ENCODE results near the gene MICAL1.

DNA sequence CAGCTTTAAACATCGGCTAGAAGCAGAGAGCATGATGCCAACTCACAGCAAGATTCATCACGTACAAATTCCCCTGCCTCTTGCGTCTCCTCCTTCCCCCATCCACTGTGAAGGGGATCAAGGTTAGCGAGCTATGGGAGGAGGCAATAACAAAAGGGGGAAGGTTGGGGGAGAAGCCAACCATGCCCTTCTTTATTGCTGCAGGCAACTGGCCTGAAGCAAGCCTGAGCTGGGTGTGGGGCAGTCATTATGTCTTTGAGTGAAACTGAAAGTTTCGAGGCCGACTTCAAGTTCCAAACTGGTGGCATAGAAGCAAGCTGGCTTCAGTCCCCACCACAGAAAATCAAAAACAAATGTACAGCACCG, 83.3 kb downstream of the SCML4 start:
- PRO-cap, result unidirectional peak, plus-strand start at position 289 of the sequence

- PRO-cap, result no peak
Observed at GRCh38 chr6:107843439-107843728, 19.3 kb upstream of the SCML4 start.

DNA sequence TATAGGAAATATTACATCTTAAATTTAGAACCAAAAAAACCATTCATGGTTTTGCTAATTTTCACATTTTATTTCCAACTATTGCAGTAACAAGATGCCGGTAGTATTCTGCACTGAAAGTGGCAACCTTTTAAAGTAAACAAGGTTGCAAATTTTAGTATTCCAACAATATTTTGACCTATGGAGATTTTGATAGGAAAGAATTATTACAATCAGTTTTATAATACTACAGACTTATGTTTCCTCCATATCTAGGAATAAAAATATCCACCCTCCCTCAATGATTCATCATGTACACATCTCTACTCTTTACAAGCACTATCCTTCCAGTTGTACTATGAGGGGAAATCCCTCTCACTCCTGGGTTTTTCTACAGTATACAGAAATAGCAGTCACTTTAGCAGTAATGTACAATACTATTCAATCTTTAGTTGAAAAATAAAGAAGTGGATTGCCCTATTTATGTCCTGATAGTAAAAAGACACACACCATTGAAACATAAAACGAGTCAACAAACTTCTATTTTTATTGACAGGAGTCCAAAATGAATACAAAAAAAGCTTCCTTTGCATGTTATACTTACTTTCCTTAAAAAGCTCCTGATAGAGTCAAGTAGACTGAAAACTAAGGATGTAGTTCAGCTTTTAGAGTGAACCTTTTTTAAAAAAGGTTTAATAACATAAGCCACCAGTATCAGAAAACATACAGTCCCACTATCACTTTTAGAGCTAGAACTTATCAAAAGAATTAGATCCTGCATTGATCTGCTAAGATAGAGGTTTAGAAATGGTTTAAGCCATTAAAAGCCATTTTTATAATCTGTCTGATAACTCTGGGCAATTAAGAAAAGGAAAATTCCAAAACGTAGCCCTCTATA, 46.4 kb upstream of the SCML4 start:
- PRO-cap, result no peak

DNA sequence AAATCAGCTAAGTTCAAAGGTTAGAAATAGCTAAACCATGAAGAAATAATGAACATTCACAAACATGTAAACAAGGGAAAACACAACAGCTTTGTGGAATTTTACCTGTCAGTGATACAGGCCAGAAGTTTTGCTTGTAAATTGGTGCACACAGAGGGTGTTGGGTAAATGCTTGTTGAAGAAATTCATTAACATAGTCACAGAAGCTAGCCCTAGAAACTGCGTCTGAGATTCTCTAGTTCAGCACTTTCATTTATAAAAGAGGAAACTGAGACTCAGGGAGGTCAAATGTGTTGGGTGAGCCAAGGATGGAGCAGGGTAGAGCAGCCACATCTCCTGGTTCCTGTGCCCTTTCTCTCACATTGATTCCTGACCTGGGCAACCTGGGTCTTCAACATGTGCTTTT, 14.4 kb upstream of the FOXO3 start:
- PRO-cap, result no peak

DNA sequence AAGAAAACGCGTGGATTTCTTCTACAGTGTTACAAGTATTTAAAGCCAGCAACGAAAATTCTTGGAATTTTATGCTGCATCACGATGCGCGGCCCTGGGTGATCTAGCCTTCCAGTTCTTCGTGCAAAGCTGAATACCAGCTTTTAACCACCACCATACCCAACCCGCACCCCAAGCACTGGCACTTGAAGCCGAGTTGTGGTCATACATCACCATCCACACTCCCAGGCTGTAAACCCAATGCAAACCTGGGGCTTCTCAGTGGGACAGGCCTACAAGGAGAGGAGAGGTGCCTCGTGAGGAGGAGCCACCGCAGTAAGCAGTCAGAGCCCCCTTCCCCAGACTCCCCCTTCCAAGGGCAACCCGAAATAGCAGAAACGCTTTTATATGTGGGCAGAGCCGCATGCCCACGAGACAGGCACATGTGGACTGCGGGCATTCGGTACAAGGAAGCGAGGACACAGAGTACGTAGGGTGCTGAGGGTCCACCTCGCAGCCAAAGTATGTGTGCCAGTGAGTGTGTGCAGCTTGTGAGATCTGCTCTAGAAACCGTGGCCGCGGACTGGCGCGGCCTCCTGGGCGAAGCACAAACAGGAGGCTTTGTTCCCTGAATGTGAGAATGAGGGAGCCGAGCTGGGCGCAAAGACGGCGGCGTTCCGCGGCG, 3.5 kb upstream of the FOXO3 start:
- PRO-cap, result unidirectional peak, plus-strand start at position 438 of the sequence

GRCh38 chr6:108564883-108565862, 4.5 kb downstream of the FOXO3 start:
- PRO-cap, result no peak

- PRO-cap, result no peak
Observed at GRCh38 chr6:108663294-108664308, 102.9 kb downstream of the FOXO3 start.

GRCh38 chr6:108735333-108735847, 112.8 kb upstream of the ARMC2 start:
- PRO-cap, result no peak

DNA sequence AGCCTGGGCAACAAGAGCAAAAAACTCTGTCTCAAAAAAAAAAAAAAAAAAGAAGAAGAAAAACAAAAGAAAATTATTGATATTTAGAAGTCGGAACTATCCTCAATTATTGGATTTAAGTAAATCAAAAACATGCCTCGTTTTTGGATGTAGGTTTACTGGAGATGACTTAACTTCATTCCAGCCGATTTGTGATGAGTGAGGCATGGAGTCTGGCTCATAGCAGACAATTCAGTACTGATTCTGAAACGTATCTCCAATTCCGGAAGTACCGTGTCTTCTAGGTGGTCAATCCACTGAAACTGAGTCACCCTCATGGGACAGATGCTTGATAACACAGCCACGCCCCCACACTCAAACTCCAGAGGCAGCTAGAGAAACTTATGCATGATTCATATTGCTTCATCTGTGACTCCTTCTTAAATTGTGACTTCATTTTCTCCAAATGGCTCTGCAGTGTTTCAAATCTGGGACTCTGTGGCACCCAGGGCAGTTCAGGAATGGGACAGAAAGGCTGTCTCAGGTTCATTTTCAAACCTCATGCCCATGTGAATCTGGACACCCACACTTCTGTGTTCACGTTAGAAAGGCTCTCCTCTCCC, 110.3 kb upstream of the ARMC2 start:
- PRO-cap, result no peak

DNA sequence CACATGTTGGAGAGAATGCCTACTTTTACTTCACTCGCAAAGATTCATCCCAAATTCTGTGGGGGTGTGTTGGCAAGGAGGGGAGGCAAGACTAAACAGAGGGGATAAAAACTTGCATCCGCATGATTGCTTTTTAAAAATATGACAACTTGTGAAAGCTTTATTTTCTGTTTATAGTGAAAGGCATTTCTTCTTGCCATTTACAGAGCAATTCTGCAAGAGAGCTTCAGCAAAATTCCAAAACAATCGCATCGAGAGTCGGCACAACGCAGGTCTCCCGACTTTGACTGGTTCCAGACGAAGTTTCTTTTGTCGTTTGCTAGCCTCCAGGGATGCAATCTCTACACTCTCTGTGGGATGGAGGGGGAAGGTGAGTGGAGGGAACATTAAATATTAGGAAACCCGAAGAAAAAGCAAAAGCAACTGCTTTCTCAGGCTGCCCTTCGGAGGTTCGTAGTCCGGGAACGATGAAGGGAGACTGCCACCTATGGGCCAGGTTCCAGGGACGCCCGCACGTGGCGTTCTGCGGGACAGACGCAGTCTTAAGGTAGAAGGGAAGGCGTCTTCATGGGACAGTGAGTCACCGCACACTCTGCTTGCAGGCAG, 66.1 kb upstream of the ARMC2 start:
- PRO-cap, result no peak

- PRO-cap, result no peak
Observed at GRCh38 chr6:108904334-108905642, 56.6 kb downstream of the ARMC2 start.

GRCh38 chr6:108951255-108951707, 103.1 kb downstream of the ARMC2 start:
- PRO-cap, result unidirectional peak, plus-strand start at chr6:108951520

GRCh38 chr6:108989758-108990274, 104.8 kb downstream of the SESN1 start:
- PRO-cap, result no peak

DNA sequence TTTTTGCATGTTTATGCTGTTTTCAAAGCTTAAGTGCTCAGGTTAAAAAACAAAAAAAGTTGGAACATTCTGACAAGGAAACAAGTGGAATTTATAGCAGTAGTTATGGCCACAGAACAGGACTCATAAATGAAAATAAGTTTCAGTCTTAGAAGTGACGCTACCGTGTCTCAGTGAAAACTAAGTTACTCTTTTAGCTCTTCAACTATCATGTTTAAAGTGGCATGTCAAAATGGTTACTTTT, 84.3 kb downstream of the SESN1 start:
- PRO-cap, result no peak

- PRO-cap, result no peak
Observed at GRCh38 chr6:109019870-109020367, 74.7 kb downstream of the SESN1 start.

DNA sequence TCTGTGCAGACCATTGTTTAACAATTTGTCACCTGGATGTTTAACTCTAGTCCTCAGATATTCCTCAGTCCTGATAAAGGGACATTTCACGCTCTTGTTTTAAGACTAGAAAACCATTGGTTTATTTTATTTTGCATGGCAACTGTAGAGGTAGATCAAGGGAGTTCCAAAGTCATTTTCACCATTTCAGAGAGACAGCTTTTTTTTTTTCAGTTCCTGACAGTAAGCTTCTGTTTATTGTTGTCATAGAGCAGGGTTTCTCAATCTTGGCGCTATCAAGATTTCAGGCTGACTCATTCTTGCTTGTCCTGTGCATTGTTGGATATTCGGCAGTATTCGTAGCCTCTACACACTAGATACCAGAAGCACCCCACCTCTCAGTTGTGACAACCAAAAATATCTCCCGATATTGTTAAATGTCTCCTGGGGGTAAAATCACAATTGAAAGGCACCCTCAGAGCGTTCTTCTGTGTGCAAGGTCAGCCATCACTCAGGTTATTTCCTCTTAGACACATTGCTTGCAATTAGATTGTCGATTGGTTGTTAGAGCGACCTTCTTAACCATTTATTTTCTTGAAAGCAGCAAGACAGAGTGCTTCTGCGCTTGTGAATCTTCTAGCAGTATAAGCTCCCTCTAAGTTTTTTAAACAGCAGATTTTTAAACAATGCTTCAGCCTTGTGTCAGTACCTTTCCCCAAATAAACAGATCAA, 2.2 kb upstream of the CD164 start:
- PRO-cap, result no peak

- PRO-cap, result bidirectional peak, plus-strand start at chr6:109455816, minus-strand start at chr6:109455699; bidirectional peak, plus-strand start at chr6:109456074, minus-strand start at chr6:109455933
Observed at GRCh38 chr6:109455517-109456147, at the start of gene MICAL1. TSS of gene MICAL1 (minus strand) at chr6:109455772.

DNA sequence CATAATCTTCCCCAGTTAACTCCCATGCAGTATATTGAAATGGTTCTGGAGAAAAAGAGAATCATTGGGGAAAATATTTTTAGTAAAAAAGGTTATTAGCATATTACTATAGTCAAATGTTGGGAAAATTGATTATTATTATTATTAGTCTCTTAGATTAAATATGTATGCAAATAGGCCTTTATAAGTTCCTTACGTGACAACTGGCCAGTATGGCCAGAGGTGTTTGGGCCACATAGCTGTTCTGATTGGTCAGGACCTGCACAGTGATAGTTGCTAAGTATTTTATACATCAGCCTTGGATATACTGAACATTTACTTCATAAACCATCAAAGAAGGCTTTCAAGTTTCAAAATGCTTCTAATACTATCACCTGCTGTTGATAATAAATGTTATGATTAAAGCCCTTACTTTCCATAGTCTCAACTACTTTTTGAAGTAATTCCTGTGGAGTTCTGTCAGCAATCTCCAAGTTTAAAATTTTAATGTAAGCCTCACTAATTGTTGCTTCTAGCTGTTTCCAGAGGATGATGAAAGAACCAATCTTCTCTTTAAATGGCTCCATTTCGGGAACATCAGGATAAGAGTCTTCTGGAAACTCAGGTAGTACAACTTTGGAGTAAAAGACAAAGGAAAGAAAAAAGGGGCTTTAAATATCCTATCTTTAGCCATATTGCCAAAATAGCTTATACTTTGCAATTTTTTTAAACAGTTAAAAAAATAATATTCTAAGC, 80.8 kb upstream of the ZBTB24 start:
- PRO-cap, result no peak

DNA sequence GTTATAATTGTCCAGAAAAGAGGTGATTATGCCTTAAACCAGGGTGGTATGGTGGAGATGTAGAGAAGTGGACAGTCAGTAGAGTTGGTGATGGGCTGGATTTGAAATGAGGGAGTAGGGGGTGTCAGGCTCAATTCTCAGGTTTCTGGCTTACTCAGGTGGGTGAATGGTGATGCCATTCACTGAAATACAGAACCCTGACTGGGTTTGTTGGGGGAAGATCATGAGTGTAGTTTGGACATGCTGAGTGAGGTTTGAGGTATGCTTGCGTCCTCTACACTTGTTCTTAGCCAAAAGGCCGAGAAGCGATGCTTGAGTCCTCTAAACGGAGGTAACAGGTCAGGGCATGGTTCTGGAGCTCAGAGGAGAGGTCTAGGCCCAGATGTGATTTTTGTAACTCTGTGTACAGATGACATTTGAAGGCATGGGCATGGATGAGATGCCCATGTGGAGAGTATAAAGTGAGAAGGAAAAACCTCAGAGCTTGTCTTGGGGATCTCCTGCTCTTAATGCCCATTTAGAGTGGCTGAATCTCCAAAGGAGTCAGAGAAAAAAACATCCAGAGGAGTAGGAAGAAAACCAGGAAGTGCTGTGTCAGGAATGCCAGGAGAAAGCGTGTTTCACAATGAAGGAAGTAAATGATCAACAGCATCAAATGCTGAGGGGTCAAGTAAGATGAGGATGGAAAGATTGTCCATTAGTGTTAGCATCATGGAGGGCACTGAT, 55.9 kb downstream of the FIG4 start:
- PRO-cap, result no peak

DNA sequence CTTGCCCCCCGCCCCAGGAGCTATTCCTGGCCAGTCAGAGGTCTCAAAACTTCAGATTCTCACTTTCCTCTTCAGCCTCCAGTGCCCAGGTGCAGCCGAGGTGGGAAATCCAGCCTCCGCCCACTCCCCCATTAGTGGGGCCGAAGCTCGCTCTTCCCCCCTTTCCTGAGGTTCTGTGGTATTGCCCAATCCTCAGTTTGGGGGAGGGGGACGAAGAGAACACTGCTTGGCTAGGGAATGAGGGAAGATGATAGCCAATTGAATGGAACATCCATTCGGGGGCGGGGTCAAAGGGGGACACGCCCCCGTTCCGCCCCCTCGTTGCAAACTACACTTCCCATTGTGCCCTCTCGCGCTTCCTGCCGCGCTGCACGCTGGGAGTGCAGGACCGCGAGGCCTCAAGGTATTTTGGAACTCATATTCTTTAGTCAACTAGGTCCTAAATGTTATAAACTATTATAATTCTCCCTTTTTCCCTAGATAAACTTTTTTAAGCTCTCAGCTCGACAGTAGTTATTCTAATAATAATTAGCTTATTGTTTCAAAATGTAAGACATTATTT, 368 bp upstream of the CDC40 start:
- PRO-cap, result bidirectional peak, plus-strand start at position 377 of the sequence, minus-strand start at position 175 of the sequence; bidirectional peak, plus-strand start outside the sequence, minus-strand start at position 405 of the sequence

All from bile duct (tissue), 1 donor.